GM06990 (cell line): ENCODE measurements around a stretch of chr17.

DNA sequence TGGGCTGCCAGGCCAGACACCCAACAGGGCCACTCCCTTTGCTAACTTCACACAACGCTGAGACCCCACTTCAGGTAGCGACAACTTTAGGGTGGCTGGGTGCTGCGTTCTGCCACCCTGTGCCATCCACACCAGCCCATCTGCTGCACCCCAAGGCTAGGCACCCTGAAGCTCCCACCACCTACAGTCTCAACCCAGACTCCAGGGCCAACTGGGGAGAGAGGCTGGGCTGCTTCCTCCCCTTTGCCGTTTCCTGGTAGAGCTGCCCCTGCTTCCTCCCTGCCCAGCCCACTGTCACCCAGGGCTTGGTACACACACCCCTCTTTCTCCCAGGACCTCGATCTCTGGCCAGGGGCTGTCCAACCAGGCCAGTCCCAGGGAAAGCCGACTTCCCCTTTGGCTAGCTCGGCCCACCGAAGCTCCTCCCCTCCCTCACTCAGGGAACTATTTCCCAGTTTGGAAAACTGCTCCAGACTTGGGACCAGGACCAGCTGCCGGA, 1.3 kb downstream of the MAFG start:
- RRBS, result no CpG with 5 or more reads among the region's 9 CpGs

DNA sequence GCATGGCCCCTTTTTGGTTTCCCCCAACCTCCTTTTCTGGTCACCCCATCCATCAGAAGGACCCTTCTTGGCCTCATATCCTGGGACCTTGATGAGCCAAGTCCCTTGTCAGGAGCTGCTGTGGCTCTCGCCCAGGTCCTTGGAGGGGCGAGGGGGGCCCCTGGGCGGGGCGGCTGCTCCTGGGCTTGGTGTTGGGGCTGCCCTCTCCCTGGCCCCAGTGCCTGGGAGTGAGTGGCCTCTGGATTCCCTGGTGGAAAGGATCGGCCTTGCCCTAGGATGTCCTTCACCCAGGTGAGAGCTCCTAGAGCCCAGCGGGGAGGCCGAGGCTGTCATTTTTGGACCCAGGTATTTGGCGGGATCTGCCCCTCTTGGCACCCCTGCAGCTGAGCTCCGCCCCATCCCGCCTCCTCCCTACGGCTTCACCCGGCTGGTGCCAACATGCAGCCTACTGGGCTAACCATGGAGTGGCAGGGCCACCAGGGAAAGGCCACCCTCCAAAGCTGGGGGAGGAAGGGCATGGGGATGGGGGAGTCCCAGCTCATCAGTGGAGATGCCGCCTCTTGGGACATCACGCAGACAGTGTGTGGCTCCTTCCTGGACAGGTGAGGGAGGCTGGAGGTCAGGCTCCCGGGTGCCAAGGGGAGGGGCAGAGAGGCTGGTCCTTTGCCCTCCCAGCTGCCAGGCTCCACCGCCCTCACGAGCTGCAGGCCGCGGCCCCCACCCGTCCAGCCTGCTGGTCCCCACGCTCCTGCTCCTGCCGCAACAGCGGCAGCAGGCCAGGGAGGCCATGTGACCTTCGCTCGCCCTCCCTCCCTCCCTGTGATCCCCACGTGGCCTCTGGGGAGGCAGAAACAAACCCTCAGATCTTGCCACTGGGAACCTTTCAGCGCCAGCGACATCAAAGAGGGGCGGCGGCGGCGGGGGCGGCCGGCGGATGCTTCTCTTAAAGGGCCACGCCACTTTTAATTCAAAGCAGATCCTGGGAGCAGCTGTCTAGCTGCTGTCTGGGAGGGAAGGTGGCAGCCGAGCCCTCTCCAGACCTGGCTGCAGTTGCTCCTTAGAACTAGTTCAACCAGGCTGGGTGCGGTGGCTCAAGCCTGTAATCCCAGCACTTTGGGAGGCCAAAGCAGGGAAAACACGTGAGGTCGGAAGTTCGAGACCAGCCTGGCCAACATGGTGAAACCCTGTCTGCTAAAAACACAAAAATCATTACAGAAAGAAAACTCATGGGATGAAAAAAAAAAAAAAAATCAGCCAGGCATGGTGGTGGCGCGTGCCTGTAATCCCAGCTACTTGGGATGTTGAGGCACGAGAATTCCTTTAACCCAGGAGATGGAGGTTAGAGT, 6.7 kb upstream of the NOTUM start:
- RRBS, result no CpG with 5 or more reads among the region's 44 CpGs

GRCh38 chr17:82056468-82057114, 4.9 kb downstream of the GPS1 start:
- RRBS, result no CpG with 5 or more reads among the region's 30 CpGs

GRCh38 chr17:82078872-82079776, 13.5 kb upstream of the DUS1L start:
- RRBS, result 81% methylated on average over 4 of the region's 59 CpGs

- RRBS, result no CpG with 5 or more reads among the region's 12 CpGs
These were observed 19.8 kb upstream of the FASN start for GRCh38 chr17:82117773-82118217.

GRCh38 chr17:82196283-82196594, 16.4 kb downstream of the CCDC57 start:
- RRBS, result no CpG with 5 or more reads among the region's 9 CpGs

DNA sequence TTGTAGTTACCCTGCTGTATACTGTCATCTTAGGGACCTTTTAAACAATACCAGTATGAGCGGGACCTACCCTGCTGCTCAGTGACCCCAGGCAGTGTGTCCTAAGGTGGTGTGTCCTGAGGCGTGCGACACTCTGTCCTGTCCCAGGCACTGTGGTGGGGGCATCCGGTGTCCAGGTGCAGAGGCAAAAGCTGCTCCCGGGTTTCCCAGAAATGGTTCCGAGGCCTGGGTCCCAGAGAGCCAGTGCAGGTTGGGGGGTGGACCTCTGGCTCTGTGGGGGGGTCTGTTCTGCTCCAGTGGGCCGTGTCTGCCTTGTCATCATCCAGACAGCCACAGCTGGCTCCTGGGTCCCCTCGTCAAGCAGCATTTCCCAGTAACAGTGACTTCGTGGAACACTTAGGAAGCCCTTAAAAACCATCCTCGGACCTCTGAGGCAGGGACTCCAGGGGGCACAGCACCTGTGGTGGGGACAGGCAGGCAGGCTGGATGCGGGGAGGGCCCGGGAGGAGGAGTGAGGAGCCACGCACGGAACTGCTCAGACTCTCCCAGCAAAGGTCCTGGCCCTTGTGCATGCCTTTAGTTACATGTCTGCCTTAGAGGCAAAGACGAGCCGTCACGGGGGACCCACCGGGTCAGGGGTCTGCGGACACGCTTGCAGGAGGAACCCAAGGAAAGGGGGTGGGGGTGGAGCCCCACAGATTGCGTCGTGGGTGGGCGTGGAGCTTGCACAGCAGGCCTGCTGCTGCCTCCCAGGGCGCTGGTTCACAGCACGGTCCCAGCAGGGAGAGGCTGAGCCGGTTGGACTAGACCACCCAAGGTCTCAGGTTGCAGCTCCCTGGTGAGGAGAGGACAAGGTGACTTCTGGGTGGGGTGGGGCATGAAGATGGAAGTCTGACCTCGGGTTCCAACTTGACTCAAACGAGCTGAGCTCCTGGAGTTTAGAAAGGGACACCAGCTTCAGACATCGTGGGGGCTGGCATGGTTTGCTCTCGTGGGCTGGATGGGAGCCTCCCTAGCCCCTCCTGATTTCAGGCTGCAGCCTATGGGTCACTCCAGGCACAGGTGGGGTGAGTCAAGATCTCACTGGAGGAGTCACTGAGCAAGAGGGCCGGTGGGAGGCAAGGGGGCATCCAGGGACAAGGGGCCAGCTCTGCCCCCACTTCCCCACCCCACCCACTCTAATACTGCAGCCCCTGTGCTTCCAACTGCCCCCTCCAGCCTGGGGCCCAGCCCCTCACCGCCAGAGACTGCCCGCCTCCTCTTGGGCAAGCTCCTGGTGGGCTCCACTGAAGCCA, 5.8 kb downstream of the SLC16A3 start:
- RRBS, result 33% methylated on average over 3 of the region's 33 CpGs

GRCh38 chr17:82236282-82236760, 7.5 kb downstream of the SLC16A3 start:
- RRBS, result 58% methylated on average over 6 of the region's 25 CpGs

DNA sequence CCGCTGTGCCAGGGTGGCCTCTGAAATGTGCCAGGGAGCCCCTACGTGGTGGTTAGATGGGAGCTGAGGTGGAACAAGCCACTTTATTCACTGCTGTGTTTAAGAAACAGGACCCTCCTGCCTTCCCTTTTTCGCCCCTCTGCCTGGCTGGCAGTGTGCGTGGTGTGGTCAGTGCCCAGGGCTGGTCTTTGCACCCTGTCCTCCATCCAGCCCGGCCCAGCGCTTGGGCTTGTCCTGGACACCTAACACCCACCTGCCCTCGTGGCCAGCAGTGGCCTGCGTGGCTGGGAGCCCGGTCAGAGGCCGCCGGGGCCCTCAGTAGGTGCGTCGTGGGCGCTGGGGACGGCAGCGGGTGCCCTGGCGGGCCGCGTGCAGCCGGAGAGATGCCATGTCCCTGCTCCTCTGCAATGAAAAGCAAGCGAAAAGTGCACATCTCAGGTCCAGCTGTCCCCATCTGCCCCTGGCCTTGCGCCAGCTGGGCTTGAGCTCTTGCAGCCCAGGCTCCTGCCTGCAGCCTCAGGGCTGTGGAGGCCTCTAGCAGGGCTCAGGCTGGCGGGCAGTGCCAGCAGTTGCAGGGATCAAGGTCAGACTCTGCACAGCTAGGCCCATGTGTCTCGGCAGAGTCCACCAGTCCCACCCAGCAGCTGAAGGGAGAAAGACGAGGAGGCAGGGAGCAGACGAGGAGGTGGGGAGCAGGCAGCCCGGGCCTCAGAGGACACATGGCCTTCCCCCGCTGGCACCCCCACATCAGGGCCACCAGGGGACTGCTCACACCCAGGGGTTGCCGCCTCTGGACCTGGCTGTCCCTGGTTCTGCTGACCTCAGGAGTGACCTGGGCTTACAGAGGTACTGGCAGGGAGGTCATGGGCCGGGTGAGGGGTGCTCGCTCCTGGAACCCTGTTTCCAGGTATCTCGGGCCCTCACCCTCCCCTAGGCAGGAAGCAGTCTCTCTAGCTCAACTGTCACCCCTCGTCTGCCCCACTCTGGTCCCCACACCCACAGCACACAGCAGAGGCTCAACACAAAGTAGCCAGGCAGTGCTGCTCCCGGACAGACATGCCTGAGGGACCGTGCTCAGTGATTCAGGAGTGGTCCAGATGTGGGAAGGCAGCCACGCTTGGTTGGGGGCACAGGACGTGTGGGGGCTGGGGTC, 11.2 kb downstream of the SLC16A3 start:
- RRBS, result 95% methylated on average over 15 of the region's 37 CpGs

GRCh38 chr17:82242042-82242702, 13.3 kb downstream of the SLC16A3 start:
- RRBS, result no CpG with 5 or more reads among the region's 19 CpGs

DNA sequence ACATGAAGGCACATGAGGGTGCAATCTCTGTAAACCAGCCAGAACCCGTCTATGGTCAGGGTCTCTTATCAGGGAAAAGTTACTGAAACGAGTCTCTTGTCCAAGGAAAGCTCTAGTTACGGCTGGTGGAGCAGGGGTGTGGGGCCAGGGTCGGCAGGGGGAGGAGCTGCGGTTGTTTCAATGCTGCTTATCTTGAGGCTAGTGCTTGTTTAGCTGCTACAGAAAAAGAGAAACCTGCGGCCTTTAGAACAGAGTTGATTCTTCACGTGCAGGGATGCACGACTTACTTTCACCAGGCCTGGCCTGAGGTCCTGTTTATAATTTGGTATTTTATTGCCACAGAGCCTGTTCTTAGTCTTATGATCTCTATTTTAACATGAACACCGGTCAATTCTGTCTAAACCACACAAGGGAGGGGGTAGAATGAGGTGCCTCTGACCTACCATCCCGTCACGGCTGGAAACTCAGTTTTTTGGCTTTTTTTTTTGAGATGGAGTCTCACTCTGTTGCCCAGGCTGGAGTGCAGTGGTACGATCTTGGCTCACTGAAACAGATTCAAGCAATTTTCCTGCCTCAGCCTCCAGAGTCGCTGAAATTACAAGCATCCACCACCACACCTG, 16.8 kb upstream of the CSNK1D start:
- RRBS, result no CpG with 5 or more reads among the region's 13 CpGs

- RRBS, result 42% methylated on average over 1 of the region's 19 CpGs
These were observed 15.2 kb downstream of the CD7 start for GRCh38 chr17:82302122-82302680.

DNA sequence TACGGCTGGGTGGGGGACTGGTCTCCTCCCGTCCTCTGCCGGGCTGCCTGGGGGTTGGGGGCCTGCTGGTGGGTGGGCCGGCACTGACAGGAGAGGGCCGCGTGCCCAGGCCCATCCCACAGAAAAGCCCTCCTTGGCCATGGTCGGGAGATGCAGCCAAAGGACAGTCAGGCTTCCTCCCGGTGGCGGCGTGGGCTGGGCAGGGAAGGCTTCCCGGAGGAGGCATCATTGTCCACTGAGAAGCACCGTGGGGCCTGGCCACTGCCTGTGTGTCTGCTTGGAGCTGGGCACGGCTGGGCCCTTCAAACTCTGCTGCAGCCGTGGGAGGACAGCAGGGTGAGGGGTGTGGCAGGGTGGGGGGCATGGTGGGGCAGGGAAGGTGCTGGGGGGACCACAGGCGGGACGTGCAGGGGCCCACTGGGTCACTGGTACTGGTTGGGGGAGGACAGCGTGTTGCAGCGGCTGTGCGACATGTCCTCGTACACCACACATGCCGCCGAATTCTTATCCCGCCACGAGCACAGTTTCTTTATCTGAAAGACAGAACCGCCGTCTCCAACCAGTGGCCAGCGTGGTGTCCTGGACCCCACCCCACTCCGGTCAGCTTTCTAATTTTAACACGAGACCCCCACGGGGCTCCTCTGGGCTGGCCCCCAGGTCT, 2.4 kb downstream of the CD7 start:
- RRBS, result 26% methylated on average over 5 of the region's 30 CpGs

- RRBS, result no CpG with 5 or more reads among the region's 19 CpGs
These were observed 818 bp downstream of the CD7 start for GRCh38 chr17:82316544-82317035.

- RRBS, result 62% methylated on average over 9 of the region's 24 CpGs
These were observed 13.1 kb downstream of the UTS2R start for GRCh38 chr17:82384535-82385138.

- RRBS, result no CpG with 5 or more reads among the region's 14 CpGs
These were observed 21.5 kb upstream of the HEXD start for GRCh38 chr17:82396550-82397208.

- RRBS, result 20% methylated on average over 4 of the region's 25 CpGs
These were observed 11.2 kb upstream of the OGFOD3 start for GRCh38 chr17:82429377-82430282.

GRCh38 chr17:82446487-82447032, 4.0 kb downstream of the CYBC1 start:
- RRBS, result no CpG with 5 or more reads among the region's 18 CpGs

GRCh38 chr17:82448850-82450219, 1.2 kb downstream of the CYBC1 start:
- RRBS, result 14% methylated on average over 3 of the region's 48 CpGs

DNA sequence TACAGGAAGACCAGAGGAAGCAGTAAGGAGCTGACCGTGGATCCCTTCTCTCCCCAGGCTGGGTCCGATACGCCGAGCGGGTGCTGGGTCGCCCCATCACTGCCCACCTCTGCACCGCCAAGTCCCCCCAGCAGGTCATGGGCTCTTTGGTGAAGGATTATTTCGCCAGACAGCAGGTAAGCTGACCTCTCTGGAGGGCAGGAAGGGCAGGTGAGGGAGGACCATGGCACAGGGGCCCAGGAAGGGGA, 20.1 kb downstream of the NARF start:
- RRBS, result no CpG with 5 or more reads among the region's 8 CpGs